Skeletal muscle cell (primary cell): ENCODE results near the genes PAPSS2, KLLN, RNLS and LIPF.

DNA sequence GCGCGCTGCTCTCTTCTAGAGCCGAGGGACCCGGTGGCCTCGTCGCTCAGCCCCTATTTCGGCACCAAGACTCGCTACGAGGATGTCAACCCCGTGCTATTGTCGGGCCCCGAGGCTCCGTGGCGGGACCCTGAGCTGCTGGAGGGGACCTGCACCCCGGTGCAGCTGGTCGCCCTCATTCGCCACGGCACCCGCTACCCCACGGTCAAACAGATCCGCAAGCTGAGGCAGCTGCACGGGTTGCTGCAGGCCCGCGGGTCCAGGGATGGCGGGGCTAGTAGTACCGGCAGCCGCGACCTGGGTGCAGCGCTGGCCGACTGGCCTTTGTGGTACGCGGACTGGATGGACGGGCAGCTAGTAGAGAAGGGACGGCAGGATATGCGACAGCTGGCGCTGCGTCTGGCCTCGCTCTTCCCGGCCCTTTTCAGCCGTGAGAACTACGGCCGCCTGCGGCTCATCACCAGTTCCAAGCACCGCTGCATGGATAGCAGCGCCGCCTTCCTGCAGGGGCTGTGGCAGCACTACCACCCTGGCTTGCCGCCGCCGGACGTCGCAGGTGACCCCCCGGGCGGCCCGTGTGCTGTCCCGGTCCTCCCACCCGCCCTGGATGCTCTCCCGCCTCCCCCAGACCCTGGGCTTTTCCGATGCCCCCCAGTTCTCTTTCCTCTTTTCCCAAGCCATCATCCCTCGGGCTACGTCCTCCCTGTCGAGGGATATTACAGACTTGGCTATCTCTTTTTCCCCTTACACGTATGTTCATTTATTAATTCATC lies 490 bp downstream of the MINPP1 start:
- RRBS = 2% methylated on average over 4 of the region's 62 CpGs

DNA sequence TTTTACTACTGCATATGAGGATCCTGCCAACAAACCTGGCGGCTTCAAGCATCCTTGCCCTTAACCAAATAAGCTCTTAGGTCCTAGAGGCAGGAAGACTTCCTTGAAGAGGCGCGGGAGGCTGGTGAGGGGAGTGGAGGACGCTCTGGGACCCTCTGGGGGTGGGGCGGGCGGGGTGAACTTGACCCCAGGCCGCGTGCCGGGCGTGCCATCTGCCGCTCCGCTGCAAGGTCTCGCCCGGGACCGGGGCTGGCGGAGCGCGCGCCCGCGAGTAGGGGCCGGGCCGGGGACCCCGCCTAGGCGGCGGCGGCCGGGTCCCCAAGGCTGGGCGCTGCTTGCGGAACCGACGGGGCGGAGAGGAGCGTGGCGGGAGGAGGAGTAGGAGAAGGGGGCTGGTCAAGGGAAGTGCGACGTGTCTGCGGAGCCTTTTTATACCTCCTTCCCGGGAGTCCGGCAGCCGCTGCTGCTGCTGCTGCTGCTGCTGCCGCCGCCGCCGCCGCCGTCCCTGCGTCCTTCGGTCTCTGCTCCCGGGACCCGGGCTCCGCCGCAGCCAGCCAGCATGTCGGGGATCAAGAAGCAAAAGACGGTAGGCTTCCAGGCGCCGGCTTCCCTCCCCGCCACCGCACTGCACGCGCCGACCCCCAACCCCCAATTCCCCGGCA lies at the start of gene PAPSS2:
PAPSS2 (plus strand) TSS at position 456 of the 662 bp plus-strand sequence.
- RRBS = 1% methylated on average over 33 of the region's 63 CpGs

DNA sequence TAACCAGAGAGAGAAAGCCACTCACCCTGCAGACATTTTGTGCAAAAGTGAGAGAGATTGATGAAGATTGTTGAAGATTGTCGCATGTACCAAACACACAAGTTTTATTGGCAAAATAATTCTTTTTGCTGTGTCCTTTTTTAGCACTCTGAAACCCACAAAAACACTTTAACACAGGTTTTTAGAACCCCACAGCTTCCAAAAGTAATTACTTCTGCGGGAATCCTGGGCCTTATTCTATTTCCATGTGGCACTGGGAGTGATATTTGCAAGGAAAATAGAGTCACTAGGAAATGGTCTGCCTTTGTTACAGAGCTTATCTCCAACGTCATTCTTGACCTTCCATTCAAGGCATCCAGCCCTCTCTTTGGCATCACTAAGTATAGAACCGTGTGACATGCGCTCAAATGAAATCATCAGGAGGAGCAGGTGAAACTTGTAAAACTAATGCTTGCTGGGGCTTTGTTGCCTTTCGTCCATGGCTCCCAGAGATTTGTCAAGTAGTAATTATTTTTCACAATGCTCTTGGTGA lies 73.3 kb downstream of the PAPSS2 start:
- RRBS = no CpG with 5 or more reads among the region's 6 CpGs

- RRBS = no CpG with 5 or more reads among the region's 52 CpGs
Measured at GRCh38 chr10:87861928-87862598, 1.3 kb downstream of the KLLN start.

GRCh38 chr10:87863163-87863749 lies at the start of gene KLLN:
Gene KLLN, minus strand, starts transcription at chr10:87863533.
- RRBS = 1% methylated on average over 20 of the region's 59 CpGs

DNA sequence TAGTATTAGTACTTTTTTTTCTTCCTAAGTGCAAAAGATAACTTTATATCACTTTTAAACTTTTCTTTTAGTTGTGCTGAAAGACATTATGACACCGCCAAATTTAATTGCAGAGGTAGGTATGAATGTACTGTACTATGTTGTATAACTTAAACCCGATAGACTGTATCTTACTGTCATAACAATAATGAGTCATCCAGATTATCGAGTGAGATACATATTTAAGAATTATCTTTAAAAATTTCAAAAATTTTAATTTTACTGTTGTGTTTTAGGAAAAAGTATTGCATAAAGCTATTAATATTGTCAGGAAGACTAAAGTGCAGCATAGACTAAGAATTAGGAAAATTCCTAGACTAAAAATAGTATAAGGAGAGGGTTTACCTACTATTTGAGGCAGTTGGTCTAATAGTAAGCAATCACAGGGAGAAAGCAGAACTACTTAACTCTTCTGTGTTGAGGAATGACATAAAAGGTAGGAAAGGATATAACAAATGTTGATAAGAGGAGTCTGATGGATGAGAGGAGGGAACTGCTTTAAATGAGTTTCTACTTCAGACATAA lies 67.6 kb downstream of the PTEN start:
- RRBS = no CpG with 5 or more reads among the region's 3 CpGs

DNA sequence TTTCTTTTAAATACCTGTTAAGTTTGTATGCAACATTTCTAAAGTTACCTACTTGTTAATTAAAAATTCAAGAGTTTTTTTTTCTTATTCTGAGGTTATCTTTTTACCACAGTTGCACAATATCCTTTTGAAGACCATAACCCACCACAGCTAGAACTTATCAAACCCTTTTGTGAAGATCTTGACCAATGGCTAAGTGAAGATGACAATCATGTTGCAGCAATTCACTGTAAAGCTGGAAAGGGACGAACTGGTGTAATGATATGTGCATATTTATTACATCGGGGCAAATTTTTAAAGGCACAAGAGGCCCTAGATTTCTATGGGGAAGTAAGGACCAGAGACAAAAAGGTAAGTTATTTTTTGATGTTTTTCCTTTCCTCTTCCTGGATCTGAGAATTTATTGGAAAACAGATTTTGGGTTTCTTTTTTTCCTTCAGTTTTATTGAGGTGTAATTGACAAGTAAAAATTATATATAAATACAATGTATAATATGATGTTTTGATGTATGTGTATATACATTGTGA lies 69.5 kb downstream of the PTEN start:
- RRBS = no CpG with 5 or more reads among the region's 2 CpGs

DNA sequence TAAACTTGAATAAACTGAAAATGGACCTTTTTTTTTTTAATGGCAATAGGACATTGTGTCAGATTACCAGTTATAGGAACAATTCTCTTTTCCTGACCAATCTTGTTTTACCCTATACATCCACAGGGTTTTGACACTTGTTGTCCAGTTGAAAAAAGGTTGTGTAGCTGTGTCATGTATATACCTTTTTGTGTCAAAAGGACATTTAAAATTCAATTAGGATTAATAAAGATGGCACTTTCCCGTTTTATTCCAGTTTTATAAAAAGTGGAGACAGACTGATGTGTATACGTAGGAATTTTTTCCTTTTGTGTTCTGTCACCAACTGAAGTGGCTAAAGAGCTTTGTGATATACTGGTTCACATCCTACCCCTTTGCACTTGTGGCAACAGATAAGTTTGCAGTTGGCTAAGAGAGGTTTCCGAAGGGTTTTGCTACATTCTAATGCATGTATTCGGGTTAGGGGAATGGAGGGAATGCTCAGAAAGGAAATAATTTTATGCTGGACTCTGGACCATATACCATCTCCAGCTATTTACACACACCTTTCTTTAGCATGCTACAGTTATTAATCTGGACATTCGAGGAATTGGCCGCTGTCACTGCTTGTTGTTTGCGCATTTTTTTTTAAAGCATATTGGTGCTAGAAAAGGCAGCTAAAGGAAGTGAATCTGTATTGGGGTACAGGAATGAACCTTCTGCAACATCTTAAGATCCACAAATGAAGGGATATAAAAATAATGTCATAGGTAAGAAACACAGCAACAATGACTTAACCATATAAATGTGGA lies 102.3 kb downstream of the PTEN start:
- RRBS = no CpG with 5 or more reads among the region's 7 CpGs

DNA sequence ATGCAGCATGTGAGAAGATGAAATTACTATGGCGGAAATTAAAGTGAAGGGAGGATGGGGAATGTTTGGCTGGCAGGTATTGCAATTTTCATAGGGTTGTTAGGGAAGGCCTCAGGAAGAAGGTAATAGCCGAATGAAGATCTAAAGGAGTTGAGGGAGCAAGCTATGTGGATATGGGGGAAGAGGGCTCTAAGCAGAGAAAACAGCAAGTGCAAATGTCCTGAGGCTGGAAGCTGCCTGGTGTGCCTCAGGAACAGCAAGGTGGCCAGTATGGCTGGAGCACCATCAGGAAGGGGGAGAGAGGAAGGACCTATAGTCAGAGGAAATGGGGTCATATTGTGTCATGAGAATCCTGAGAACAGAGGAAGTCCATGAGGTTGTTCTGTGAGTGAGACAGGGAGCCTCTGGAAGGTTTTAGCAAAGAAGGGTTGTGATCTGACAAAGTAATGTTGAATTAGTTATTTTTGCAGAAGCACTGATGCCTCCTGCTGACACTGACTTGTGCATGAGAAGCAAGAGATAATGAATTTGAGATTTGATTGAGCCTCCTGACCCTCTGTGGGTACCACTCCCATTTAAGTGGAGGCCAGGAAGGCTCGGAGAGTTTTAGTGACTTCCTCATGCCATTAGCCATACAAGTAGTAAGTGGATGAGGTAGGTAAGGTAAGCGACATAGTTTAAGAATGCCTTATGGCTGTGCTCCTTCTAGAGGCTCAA lies 204.3 kb downstream of the PTEN start:
- RRBS = no CpG with 5 or more reads among the region's 4 CpGs

GRCh38 chr10:88104193-88104575 lies 240.8 kb downstream of the PTEN start:
- RRBS = no CpG with 5 or more reads among the region's 2 CpGs

- RRBS = 3% methylated on average over 31 of the region's 70 CpGs
Measured at GRCh38 chr10:88582487-88583696, at the start of gene RNLS. Gene RNLS, minus strand, starts transcription at chr10:88583318.

DNA sequence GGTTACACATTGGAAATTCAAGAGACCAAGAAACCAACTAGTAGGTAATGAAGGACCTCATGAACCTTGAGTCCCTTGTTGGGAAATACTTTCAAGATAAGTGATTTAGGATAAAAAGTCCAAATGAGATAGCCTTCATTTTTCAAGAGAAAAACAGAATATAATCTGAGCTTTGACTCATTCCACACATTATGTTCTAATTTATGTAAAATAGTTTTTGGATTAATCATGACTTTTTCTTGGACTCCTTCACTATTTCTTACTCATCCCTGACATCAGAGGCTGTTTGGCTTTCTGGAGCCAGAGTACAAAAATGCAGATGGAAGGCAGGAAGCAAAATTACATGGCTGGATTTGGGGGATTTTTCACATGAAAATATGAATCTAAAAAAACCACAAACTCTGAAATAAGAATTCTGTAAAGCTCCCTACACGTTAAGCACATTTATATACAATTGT lies 13.0 kb upstream of the LIPF start:
- RRBS = no CpG with 5 or more reads among the region's 1 CpG

GRCh38 chr10:88664168-88664672 lies at the start of gene LIPF:
Gene LIPF, plus strand, starts transcription at chr10:88664442.
- RRBS = no CpG with 5 or more reads among the region's 1 CpG

GRCh38 chr10:88792845-88793066 lies 9.8 kb upstream of the LIPM start:
- RRBS = no CpG with 5 or more reads among the region's 3 CpGs

DNA sequence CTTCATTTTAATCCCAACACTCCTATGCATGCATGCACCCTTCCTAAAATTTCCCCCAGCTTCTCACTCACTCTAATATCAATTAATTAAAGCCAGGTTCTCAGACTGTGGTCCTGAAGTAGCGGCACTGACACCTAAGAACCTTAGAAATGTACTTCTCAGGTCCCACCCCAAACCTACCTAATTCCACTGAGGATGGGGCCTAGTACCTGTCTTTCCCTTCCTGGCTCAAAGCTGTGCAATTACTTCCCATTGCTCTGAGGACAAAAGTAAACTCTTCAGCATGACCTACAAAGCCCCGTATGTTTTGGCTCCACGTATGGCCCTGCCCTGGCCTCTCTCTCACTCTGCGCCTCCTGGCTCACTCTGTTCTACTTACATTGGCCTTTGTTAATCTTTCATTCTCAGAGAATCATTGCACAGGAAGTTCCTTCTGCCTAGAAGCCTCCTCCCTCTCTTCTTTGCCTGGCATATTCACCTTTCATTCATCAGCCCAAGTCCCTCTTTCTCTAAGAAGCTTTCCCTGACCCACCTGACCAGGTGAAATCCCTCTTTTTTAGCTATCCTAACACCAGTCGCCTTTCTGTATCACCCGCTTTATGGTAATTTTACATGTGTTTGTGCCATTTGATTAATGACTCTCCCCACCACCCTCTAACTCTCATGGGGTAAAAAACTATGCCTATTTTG lies 23.8 kb downstream of the LIPM start:
- RRBS = no CpG with 5 or more reads among the region's 6 CpGs

- RRBS = no CpG with 5 or more reads among the region's 2 CpGs
Measured at GRCh38 chr10:88841307-88841653, 10.4 kb downstream of the ANKRD22 start.

- RRBS = no CpG with 5 or more reads among the region's 19 CpGs
Measured at GRCh38 chr10:88934704-88935790, 17.5 kb downstream of the ACTA2 start.

DNA sequence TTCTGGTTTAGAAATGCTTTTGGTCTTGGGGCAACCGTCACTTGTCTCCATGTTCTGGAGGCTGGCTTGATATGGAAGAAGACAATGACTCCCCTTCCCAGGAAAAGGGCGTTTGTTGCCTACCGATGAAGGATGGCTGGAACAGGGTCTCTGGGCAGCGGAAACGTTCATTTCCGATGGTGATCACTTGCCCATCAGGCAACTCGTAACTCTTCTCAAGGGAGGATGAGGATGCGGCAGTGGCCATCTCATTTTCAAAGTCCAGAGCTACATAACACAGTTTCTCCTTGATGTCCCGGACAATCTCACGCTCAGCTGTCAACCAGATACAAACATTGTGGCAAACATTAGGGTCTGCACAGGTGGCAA lies 13.2 kb downstream of the ACTA2 start:
- RRBS = no CpG with 5 or more reads among the region's 10 CpGs

DNA sequence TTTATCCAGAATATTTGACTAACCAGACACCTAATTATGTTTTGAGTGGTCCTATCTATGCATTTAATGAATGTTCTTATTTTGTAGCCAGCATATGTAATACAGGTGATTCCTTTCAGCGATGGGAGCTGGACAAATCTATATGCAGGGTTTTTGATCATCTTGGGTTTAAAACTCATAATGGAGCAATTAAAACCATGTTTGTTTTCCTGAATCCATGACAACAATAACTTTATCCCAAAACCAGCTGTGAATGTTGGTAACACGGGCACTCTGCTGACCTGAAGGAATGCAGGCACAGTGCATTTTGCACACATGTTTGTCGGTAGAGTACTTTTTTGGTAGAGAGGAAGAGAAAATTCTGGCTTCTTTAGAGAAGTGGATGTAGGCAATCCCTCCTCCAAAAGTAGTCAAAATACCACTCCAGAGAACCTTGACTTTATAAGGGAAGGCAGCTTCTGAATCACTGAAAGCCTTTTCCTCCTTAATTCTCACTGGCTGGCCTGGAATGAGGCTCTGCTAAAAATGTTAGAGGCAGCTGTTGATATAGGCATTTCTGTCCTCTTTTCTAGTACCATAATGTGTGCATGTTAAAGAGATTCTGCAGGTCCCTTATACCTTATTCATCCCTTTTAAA lies 15.8 kb upstream of the ACTA2 start:
- RRBS = no CpG with 5 or more reads among the region's 3 CpGs